Left common carotid artery plus branches (tissue), 1 donor: ENCODE data around the gene HEXIM1.

GRCh38 chr17:44110221-44111761 is 12.7 kb downstream of the HDAC5 start:
- PRO-cap: bidirectional peak, plus-strand start at chr17:44111446, minus-strand start at chr17:44111236

DNA sequence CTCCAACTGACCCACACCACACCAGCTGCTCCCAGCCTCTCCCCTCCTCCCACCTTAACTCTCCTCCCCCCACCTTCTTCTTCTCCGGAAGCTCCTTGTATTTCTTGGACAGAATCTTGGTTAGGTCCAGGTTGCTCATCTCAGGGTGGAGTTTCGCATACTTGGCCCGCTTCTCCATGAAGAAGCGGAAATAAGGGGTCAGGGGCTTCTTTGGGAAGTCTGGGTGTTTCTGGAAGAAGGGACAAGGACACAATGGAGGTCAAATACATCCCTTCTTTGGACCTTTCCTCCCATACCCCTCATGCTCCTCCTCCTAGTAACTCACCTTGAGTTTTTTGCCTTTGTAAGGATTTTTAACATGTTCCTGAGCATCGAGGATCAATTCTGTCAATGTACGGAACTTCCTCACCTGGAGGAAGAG is 3.9 kb downstream of the UBTF start:
- PRO-cap: no peak

DNA sequence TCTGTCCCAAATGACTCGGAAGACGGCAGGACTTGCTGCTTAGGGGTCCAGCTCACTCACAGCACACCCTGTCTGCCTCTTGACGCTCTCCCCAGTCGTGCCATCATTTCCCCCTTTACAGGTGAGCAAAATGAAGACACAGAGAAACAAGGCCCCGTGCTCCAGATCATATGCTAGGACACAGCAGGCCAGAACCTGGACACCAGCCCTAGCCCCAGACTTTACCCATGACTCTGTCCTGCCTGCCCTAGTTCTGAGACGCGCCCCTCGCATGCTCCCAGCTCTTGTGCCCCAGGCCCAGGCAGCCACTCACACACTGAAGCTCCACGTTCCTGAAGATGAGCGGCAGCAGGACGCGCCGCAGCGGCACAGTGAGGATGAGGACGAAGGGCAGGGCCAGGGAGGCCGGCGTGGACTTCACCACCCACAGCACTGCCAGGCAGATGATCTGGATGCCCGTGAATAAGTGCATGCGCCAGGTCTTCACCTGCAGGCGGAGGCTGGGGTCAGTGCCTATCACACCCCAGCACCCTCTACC is 17.0 kb downstream of the SLC4A1 start:
- PRO-cap: no peak

GRCh38 chr17:44319486-44320485 is 4.8 kb downstream of the SLC25A39 start:
- PRO-cap: no peak

DNA sequence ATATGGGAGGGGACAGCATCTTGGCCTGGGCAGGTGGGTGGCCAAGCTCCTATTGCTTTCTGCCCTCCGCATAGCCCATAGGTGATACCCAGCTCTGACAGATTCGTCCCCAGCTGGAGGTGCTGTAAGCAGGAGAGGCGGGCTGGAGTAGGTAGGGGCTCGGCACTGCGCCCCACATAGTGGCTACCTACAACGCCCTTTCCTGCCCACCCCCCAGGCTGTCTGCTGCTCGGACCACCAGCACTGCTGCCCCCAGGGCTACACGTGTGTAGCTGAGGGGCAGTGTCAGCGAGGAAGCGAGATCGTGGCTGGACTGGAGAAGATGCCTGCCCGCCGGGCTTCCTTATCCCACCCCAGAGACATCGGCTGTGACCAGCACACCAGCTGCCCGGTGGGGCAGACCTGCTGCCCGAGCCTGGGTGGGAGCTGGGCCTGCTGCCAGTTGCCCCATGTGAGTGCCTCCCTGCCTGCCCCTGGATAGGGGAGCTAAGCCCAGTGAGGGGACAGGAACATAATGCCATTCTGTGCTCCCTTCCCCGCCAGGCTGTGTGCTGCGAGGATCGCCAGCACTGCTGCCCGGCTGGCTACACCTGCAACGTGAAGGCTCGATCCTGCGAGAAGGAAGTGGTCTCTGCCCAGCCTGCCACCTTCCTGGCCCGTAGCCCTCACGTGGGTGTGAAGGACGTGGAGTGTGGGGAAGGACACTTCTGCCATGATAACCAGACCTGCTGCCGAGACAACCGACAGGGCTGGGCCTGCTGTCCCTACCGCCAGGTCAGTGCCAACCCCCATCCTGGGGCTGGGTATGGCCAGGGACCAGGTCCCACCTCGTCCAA is 6.9 kb downstream of the GRN start:
- PRO-cap: no peak

GRCh38 chr17:44354558-44354943 is 9.1 kb downstream of the FAM171A2 start:
- PRO-cap: no peak

DNA sequence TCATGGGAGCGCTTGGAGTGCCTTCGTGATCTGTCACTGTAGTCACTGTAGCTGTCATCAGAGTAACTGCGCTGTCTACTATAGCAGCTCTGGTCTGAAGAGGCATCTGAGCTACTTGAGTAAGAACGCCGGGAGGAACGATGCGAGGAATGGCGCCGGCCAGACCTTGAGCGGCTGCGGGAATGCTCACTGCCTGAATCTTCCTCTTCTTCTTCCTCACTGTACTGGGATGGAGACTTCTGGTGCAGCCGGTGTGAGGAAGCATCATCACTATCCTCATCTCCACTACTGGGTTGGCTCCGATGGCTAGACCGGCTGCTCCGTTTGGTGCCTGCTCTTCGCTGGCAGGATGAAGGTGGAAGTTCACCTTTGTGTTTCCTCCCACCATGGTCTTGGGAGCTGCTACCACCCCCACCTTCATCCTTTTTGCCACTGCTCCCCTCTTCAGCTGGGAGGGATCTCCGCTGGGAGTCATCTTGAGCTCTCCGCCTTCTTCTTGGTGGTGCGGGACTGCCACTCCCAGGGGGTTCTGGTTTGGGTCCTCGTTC is 10.0 kb upstream of the ITGA2B start:
- PRO-cap: no peak

GRCh38 chr17:44533446-44533949 is 23.8 kb upstream of the FZD2 start:
- PRO-cap: no peak

DNA sequence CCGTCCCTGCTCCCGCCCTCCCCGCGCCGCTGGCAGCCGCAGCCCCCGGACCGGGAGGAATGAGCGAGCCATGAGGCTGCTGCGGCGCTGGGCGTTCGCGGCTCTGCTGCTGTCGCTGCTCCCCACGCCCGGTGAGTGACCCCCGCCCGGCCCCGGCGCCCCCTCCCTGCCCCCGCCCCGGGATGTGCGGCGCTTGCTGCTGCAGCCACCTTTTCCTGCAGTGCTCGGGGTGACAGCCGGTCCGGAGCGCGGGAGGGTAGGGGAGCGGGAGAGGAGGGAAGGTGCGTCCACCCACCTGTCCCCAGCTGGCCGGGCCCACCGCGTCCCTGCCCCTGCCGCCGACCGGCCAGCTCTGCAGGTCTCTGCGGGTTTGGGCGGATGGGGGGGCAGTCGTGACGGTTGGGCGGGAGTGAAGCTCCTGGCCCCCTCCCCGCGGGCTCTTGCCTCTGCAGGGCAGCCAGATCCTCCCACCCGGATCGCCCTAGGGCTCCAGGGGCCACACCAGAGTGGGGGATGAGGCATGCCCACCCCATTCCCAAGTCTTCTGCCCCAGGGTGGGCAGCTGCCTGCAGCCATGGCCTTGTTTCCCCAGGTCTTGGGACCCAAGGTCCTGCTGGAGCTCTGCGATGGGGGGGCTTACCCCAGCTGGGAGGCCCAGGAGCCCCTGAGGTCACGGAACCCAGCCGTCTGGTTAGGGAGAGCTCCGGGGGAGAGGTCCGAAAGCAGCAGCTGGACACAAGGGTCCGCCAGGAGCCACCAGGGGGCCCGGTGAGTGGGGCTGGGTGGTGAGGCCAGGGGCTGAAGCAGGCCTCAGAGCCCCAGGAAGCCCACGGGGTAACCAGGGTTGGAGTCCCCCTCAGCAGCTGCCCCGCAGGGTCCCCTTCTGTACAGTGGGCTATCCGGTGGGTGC is 597 bp downstream of the ADAM11 start:
- PRO-cap: no peak

GRCh38 chr17:44842432-44843207 is 5.1 kb upstream of the HIGD1B start:
- PRO-cap: no peak

DNA sequence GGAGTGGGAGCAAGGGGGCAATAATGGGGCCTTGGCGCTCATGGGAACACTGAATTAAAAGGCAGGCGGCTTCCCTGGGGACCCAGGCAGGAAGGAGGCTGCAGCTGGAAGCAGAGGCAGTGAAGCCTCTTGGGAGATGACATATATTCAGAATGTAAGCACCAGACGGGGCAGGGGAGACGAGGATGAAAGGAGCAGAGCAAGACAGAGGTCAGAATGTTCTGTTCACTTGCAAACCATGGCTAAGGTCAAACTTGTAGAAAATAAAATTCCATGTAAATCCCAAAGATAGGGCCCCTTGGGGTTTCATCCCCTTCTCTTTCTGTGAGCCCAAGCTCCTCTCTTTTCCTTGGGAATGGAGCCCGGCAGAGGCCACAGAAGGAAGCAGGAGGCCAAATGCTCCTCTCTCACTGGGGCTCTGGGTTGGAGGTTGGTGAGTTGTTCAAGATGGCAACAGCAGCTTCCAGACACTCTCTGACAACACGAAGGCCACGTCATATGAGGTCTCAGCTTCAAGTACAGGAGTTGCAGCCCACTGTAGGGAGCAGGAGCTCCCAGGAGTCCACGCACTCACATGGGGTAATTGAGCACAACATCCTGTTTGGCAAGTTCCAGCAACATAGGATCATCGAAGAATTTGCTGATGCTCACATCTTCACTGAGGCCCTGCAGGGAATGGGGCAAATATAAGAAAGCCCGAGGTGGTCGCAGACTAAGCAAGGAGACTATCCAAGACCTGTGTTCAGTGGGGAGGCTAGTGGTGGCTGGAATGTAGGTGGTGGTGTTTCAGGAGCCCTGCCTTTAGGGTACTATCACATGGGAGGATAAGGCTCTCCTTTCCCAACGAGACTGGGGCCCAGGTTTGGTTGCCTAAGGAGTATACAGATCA is 3.3 kb downstream of the HIGD1B start:
- PRO-cap: no peak

GRCh38 chr17:44988131-44988790 is 20.2 kb upstream of the C1QL1 start:
- PRO-cap: no peak

GRCh38 chr17:45118689-45119201 is 13.6 kb downstream of the PLCD3 start:
- PRO-cap: no peak

- PRO-cap: no peak
Observed at GRCh38 chr17:45130654-45131201, 1.6 kb downstream of the PLCD3 start.

DNA sequence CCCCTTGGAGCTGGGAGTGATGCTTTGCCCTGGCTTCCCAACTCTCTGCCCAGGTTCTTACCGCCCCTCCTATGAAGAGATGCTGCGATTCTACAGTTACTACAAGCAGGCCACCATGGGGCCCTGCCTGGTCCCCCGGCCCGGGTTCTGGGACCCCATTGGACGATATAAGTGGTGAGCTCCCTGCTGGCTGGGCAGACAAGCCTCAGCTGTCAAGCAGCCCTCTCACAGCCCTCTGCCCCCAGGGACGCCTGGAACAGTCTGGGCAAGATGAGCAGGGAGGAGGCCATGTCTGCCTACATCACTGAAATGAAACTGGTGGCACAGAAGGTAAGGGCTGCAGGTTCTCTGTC is 936 bp downstream of the ACBD4 start:
- PRO-cap: no peak

GRCh38 chr17:45148391-45149130 is at the start of gene HEXIM1:
TSS of gene HEXIM1 (plus strand) at chr17:45148475.
- PRO-cap: bidirectional peak, plus-strand start at chr17:45148478, minus-strand start at chr17:45148233; unidirectional peak, plus-strand start at chr17:45148576

DNA sequence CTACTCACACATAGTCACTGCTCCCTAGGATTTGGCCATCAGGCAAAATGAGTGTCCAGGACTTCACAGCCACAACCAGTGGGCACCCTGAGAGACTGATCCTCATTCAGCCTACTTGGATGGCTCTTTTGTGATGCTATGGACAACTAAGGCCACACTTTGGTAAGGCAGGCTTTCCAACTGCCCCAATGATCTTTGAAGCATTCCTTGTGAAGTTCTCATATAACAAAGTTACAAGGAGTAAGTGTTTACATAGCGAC is 3.6 kb upstream of the HEXIM2 start:
- PRO-cap: no peak

GRCh38 chr17:45169280-45169883 is 7.7 kb downstream of the HEXIM2 start:
- PRO-cap: no peak

- PRO-cap: no peak
Observed at GRCh38 chr17:45172518-45173535, 11.2 kb downstream of the HEXIM2 start.

- PRO-cap: no peak
Observed at GRCh38 chr17:45222610-45223516, 1.2 kb downstream of the FMNL1 start.